Psoas muscle (tissue), 2 donors: ENCODE data around the gene RIPOR3.

- PRO-cap, 2 experiments, result peak in 2 of 2 experiments; most common plus-strand start chr20:50193703 (in 1); most common minus-strand start chr20:50193557 (in 2)
These were observed 3.1 kb downstream of the CEBPB start for GRCh38 chr20:50193447-50194443.

DNA sequence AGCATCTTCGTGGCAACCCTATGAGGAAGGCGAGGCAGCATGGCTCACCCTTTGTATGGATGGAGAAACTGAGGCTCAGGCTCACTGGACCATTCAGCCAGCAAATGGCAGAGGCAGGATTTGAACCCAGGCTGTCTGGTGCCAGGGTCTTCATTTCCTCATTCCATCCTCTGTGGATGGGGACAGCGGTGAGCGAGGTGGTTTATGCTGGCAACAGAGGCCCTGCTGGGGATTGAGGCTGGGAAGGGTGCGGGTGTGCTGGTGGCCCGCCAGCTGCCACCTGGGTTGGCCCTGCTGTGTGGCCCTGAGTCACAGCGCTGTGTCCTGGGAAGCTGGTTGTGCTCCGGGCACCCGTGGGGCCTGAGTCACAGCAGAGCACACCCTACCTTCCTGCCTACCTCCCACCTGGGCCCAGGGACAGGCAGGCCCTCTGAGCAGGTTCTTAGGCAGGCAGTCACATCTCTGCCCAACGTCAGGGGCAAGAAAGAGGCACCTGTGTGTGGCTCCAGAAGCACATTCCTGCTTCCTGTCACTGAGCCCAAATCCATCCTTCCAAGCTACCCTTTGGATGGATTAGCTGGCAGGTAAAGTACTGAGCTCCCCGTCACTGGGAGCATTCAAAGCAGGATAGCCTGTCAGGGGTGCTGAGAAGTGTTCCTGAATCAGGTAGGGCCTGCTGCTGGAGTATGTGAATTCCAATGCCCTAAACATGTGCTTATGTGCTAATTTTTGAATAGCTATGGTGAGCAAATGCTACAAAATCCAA, 53.8 kb downstream of the CEBPB start:
- PRO-cap, 2 experiments, result no peak in any of the 2 experiments

DNA sequence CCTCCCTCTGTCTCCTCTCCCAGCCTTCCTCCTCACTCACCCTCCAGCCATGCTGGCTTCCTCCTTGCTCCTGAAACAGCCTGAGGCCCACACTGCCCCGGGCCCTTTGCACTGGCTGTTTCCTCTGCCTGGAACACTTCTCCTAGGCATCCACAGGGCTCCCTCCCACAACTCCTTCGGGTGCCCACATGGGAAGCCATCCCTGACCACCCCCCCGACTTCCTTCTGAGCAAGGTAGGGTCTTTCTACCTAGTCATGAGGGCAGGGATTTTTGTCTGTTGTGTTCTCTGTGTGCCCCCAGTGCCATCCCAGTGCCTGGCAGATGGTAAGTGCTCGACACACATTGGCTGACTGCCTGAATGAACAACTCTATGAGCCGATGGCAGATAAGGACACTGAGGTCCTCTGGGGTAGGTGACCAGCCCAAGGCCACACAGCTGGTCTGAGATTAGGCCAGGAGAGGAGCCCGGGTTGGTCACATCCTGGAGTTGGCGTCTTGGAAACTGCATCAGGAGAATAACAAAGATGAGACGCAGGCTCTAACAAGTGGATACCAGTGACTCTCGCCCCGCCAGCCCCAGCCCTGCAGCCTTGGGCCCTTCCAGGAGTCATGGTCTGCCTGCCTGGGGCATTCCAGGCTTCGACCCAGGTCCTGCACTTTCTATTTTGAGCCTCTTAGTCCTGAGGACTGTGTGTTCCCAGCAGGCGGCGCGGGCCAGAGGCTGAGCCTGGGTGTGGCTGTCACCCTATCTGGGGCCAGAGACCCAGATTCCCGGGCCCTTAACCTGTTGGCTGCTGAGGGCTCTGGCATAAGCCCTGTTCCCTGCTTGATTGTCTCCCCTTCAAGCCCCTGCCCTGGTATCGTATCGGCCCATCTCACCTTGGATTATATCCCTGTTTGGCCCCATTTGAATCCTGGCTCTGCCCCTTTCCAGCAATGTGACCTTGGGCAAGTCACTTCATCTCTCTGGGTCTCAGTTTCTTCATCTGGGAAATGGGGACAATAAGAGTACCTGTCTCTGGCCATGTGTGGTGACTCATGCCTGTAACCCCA, 88.1 kb downstream of the CEBPB start:
- PRO-cap, 2 experiments, result peak in 2 of 2 experiments; most common minus-strand start position 617 of the sequence (in 2)

- PRO-cap, 2 experiments, result no peak in any of the 2 experiments
These were observed 95.0 kb downstream of the CEBPB start for GRCh38 chr20:50285275-50286447.

GRCh38 chr20:50303898-50304408, 113.3 kb downstream of the CEBPB start:
- PRO-cap, 2 experiments, result no peak in any of the 2 experiments

- PRO-cap, 2 experiments, result peak in 2 of 2 experiments; most common plus-strand start chr20:50305615 (in 1); most common minus-strand start chr20:50305414 (in 1)
These were observed 114.7 kb downstream of the CEBPB start for GRCh38 chr20:50305252-50305815.

GRCh38 chr20:50389160-50389850, 120.9 kb upstream of the PTPN1 start:
- PRO-cap, 2 experiments, result no peak in any of the 2 experiments

GRCh38 chr20:50504290-50504966, 5.8 kb upstream of the PTPN1 start:
- PRO-cap, 2 experiments, result no peak in any of the 2 experiments

DNA sequence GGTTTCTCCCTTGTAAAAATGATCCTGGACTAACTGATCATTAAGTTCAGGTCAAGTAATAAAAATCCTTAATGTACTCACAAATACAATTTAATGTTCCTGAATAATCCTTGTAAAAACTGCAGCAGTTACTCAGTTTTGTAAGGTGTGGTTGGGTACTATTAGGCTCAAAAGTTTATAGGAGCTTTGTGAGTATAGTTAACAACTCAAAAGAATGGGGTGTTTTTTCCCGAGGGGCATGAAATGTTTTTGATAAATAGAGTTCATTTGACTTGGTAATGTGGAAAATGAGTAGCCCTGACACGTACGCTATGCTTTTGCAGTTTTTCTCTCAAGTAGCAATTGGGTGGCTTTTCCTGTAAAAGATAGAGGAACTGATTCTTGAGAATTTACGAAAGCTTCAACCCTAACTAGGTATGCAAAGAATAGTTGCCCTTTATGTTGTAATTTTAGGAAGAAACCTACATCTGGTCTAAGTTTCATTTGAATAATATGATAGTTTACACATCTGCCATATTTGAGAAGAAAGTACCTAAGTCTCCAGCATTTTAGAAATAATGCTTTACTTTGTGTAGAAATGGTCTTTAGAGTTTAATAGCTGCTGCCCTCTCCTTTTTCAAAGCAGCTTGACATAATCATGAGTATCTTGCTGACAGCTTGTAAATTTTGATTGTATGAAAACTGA, 6.4 kb downstream of the PTPN1 start:
- PRO-cap, 2 experiments, result no peak in any of the 2 experiments

GRCh38 chr20:50541541-50542116, 31.4 kb downstream of the PTPN1 start:
- PRO-cap, 2 experiments, result no peak in any of the 2 experiments

DNA sequence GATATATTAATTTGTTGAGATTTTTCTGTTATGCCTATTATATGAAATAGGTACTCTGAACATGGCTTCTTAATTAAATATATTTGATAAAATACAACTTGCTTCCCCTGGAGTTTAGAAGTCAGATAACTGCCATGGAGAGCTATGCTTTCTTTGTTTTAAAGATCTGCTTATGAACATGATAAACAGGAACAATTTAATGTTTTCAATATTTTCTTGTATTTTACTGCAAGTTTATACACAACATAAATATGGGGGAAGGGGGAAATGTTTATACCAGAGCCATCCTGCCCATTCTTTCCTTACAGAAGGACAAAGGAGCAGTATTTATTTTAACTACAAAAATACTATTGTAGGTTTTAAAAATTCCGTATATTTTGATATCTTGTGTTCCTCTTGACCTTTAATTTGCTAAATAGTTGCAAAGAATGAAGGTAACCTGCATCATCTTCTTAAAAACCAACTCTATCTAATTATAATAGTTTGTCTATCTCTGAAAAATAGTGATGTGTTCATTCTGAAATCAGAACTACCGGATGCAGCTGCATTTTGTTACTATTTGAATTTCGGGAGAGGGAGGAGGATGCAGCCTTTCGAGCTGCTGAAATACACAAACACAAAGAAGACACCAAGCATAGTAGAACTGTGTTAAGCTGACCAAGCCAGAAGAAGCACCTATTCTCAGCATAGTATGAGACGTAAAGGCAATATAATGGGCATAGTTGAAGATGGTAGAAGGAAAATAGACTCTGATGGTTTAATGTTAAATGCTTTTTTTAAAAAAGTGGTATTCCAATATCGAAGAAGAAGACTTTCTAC, 33.0 kb downstream of the PTPN1 start:
- PRO-cap, 2 experiments, result no peak in any of the 2 experiments

GRCh38 chr20:50561166-50562109, 51.3 kb downstream of the PTPN1 start:
- PRO-cap, 2 experiments, result no peak in any of the 2 experiments

GRCh38 chr20:50587105-50588007, 77.2 kb downstream of the PTPN1 start:
- PRO-cap, 2 experiments, result peak in 1 of 2 experiments; most common plus-strand start chr20:50587803 (in 1)

GRCh38 chr20:50616734-50617065, 74.6 kb downstream of the RIPOR3 start:
- PRO-cap, 2 experiments, result no peak in any of the 2 experiments

DNA sequence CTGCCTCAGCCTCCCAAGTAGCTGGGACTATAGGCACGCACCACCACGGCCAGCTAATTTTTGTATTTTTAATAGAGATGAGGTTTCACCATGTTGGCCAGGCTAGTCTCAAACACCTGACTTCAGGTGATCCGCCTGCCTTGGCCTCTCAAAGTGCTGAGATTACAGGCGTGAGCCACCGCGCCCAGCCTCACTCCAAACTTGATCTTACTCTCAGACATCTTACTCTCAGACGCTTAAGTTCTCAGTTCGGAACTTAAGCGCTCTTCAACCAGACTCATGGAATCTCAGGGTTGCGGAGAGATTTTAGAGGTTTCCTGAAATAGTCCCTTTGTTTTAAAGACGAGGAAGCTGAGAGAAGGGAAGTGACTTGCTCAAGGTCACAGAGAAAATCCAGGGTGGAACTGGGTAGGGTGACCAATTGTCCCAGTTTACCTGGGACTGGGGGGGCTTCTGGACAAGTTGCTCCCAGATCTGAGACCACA, 2.0 kb downstream of the RIPOR3 start:
- PRO-cap, 2 experiments, result no peak in any of the 2 experiments

DNA sequence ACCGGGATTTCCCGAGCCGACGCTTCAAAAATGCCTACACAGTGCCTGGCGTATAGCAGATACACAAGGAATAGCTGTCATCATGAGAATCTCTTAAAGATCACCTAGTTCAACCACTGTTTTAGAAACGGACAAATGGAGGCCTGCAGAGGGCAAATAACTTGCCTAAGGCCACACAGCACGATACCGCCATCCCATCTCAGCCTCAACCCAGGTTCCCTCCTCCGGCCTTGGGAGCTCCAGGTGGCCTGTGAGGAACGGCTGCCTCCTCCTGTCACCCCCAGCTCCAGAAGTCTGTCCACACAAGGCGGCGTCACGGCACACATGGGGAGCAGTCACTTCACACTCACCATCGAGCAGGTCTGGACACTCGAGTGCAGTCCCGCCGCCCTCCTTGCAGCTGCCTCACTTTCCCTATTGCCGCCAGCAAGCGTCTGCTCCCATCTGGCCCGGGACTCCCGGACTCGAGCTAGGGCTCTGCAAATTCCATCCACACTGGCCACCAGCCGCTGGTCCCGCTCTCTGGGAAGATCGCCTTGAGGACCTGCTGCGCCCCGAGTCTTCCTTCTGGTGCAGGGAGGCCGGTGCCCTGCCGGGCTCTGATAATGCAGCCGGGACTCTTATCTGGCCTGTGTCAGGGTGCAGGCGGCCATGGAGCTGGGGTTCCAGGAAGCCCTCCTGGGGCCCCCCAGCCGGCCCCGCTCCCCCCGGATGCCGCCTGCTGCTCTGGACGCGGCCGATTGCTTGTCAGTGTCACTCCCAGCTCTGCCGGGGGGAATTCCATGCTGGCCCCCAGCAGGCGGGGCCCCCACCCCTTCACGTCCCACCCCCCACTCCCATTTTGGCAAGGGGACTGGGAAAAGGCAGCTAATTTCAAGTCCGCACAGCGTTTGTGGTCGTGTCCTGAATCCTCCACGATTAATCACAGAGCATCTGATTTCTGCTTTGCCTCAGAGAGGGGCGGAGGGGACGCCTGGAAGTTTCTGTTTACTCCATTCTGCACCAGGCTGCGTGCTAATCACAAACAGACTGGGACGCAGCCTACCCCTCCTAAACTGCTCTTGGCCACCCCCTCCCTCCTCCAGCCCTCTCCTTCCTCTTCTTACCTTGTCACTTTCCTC, at the start of gene RIPOR3:
RIPOR3 (minus strand) TSS at position 767 of the 1,121 bp plus-strand sequence.
- PRO-cap, 2 experiments, result no peak in any of the 2 experiments

GRCh38 chr20:50691897-50692755, 784 bp upstream of the RIPOR3 start:
- PRO-cap, 2 experiments, result no peak in any of the 2 experiments

- PRO-cap, 2 experiments, result no peak in any of the 2 experiments
These were observed 9.9 kb downstream of the BCAS4 start for GRCh38 chr20:50804802-50805127.

GRCh38 chr20:50837451-50838206, 42.8 kb downstream of the BCAS4 start:
- PRO-cap, 2 experiments, result no peak in any of the 2 experiments

DNA sequence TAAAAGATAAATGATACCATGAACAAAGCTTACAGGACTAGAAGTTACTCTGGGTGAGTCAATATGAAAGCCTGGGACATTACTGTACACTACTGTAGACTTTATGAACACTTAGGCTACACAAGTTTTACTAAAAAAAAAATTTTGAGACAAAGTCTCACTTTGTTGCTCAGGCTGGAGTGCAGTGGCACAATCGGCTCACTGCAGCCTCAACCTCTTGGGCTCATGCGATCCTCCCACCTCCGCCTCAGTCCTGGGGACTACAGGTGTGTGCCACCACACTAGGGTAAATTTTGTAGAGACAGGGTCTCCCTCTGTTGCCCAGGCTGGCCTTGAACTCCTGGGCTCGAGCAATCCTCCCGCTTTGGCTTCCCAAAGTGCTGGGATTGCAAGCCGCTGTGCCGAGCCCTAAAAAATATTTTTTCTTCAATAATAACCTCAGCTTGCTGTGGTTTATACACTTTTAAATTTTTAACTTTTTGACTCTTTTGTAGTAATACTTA, 35.8 kb downstream of the ADNP start:
- PRO-cap, 2 experiments, result no peak in any of the 2 experiments